Karpas-422 (cell line): ENCODE measurements around a stretch of chr2.

DNA sequence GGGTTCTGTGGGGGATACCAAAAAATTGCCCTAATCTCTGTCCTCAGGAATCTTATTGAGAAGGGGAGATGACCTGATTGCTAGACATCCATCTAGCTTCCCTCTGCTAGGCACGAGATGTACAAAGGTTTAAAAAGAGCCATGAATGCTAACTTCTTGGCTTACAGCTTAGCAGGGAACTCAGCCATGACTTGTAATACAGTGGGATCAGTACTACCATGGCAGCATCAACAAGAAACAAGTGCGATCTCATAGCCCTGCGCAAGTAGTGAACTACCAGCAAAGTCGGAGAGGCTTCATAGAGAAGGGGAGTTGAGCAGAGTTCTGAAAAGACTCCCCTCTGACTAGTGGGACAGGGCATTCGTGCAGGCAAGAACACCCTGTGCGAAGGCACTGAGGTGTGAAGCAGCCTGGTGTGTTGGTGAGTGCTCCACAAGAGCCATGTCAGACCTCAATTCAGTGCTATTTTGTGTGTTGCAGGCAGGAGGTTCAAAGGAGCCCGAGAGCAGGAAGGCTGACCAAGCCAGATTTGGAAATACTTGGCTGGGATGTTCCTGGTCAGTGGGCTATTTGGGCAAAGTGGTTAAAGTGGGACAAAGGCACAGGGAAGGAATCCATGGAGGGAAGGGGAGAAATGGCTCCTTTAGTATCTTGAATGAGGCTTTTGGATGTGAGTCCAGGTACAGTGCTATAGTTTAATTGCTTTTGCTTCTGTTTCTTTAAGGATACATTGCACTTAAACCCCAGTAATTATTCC lies 130.1 kb downstream of the FMNL2 start:
- PRO-cap, result no peak
- RAMPAGE, long total RNA, result no peak

- PRO-cap, result no peak
- RAMPAGE, long total RNA, result no peak
Measured at GRCh38 chr2:152715620-152716304, 1.5 kb downstream of the PRPF40A start.

GRCh38 chr2:154427446-154427898 lies 271.0 kb upstream of the KCNJ3 start:
- PRO-cap, result no peak
- RAMPAGE, long total RNA, result no peak

DNA sequence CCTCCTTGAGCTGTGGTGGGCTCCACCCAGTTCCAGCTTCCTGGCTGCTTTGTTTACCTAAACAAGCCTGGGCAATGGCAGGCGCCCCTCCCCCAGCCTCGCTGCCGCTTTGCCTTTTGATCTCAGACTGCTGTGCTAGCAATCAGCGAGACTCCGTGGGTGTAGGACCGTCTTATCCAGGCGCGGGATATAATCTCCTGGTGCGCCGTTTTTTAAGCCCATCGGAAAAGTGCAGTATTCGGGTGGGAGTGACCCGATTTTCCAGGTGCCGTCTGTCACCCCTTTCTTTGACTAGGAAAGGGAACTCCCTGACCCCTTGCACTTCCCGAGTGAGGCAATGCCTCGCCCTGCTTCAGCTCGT lies 773.6 kb downstream of the KCNJ3 start:
- PRO-cap, result no peak
- RAMPAGE, long total RNA, result no peak

DNA sequence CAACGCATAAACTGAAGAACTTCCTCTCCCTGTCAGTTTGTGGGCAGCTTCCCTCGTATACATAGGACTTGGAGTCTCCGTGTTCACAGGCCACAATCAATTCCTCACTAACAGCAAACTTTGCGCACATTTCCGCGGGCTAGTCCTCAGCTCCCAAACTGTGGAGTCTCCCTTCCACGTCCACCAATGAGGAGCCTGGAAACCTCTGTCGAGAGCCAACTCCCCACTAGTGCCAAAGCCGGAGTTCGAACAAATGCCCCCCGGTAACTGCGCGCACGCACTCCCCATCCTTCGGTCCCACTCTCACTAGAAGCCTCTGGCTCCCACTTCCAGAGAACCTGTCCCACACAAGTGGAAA lies 486 bp downstream of the NR4A2 start:
- PRO-cap, result no peak
- RAMPAGE, long total RNA, result no peak

DNA sequence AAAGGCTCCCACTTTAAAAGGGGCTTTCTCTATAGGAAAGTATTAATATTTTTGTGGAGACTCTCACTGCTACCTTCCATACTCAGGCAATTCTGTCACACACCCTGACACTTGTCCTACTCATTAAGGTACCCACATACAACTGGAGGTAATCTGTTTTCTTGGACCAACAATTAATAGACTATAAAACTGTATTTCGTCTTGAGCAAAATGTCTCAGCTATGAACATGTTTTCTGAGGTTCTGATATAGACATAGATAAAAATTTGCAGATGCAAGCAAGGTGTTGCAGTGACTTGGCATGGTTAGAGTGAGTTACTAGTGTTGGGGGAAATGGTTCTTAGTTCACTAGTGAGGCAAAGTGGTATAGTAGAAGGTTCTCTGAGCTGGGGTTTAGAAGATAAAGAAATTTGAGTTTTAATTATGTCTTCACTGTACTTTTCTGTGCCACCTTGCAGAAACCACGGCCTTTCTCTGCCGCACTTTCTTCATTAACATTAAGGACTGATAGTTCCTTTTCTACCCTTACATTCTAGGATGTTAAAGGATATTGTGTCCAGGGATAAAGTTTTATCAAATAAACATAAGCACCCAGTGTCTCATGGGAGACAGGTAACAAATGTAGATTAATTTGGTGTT lies 10.8 kb upstream of the NR4A2 start:
- PRO-cap, result no peak
- RAMPAGE, long total RNA, result no peak

DNA sequence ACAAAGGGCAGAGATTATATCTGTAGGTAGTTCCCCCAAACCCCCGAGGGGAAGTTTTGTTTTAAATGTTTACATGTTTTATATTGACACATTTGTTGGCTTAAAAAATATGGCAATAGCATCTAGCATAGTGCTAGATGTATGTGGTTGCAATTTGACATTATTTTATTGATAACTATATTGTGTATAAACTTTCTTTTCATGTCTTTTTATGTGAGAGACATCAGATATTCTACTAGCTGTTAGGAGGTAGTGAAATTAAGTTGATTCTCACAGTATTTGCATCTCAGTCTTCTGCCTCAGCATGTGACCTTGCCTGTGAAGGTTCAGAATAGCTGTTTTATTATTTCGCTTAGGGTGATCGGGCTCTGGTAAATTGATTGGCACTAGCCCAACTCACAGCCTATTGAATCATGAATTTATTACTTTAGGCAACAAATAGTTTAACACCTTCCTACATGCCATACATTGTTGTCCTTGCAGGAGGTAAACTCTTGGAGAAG lies 101.8 kb downstream of the GPD2 start:
- PRO-cap, result no peak
- RAMPAGE, long total RNA, result no peak

GRCh38 chr2:157056121-157056687 lies 201.3 kb upstream of the GALNT5 start:
- PRO-cap, result no peak
- RAMPAGE, long total RNA, result no peak

- PRO-cap, result no peak
- RAMPAGE, long total RNA, result no peak
Measured at GRCh38 chr2:157246828-157247291, 10.6 kb upstream of the GALNT5 start.

GRCh38 chr2:157469294-157470102 lies 25.6 kb upstream of the CYTIP start:
- PRO-cap, result no peak
- RAMPAGE, long total RNA, result no peak

GRCh38 chr2:157831192-157831619 lies 44.9 kb downstream of the ACVR1 start:
- PRO-cap, result no peak
- RAMPAGE, long total RNA, result no peak

DNA sequence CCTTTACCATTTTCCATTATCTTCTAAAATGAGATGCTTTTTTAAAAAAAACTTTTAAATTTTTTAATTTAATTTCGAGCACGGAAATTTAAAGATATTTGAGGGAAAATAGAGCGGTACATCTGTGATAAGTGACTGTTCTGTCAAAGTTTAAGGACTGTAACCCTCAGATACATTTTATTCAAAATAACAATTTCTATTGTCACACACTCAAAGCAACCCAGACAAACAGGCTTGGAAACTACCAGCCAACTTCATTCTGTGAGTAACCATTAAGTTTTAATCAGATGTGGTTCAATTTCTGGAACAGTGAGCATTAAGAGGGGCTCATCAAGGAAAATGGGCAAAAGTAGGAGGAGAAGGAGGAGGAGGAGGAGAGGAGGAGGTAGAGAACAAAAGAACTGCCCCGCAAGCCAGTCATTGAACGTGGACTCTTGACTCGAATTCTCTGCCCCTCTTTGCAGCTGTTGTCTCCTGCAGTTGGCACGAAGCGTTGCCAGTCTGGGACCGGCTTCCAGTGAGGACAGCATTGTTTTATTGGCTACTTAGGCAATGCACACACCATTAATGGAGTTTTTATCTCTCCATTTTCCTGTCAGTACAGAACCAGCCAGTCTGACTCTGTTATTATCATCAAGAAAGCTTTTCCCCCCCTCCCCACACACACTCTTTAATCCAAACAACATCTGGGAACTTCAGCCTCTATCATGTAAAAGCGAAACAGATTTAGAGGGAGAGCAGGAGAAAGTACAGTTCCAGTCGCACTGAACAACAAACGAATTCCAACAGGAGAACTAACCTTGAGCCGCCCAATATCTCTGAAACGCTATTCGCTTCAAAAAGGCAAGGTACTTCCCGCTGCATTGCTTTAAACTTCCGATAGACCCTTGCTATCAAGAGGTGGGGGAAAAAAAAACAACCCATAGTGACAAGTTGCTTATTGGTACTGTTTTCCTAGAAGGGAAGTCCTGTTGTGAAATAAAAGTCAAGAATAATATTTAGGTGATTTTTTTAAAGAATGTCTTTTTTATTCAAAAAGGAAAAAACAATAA lies 38.4 kb downstream of the ACVR1 start:
- PRO-cap, result no peak
- RAMPAGE, long total RNA, result no peak

- PRO-cap, result no peak
- RAMPAGE, long total RNA, result no peak
Measured at GRCh38 chr2:157873812-157874582, 2.1 kb downstream of the ACVR1 start.

- PRO-cap, result no peak
- RAMPAGE, long total RNA, result no peak
Measured at GRCh38 chr2:157899015-157899818, 23.1 kb upstream of the ACVR1 start.

- PRO-cap, result no peak
- RAMPAGE, long total RNA, result no peak
Measured at GRCh38 chr2:158459189-158460126, 2.7 kb downstream of the PKP4 start.

DNA sequence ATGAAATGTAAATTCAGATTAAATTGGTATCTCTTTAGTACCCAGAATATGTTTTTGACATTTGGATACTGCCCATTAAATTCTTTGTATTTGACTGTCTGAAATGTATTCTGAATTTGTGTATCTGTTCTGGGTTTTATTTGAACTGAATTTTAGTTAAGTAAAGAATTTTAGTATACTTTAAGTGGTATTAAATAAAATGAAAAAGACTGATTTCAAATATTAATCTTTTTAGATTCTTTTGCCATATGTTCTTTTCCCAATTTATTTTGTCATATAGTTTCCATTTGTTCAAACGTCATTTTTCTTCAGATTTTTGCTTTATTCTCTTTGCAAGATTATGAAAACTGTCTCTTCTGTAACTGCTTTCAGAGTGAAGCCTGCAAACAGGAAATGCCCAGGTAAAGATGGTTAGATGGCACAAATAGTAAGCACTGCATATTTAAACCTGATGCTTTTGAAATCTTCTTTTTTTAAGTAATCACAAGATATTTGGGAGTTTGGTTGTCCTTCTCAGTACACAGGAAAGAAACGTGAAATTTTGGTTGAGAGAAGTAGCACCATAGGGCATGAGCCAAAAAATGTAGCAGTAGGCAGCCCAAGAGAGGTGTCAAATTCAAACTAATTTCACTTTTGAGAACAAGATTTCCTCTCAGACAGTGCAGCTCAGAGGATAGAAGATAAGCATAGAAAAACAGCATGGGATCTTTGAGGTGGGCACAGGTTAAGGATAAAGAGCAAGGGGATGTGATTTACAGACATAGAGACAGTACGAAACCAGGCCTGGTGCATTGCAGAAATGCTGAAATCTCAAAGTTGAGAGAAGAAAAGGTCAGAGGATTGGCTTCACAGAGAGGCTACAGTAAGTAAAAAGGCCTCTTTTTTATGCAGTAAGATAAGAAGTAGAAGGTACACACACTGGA lies 89.5 kb downstream of the PKP4 start:
- PRO-cap, result no peak
- RAMPAGE, long total RNA, result no peak

DNA sequence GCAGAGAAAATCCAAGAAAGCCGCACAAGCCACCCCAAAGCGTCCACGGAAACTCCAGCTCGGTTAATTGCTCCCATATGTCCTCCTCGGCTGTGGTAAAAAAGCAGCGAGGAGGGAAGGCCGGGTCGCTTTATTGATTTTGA lies 424 bp upstream of the TANC1 start:
- PRO-cap, result no peak
- RAMPAGE, long total RNA, result no peak

- PRO-cap, result no peak
- RAMPAGE, long total RNA, result no peak
Measured at GRCh38 chr2:159003469-159003983, 35.1 kb downstream of the TANC1 start.

- PRO-cap, result no peak
- RAMPAGE, long total RNA, result no peak
Measured at GRCh38 chr2:159125054-159125539, 156.7 kb downstream of the TANC1 start.

DNA sequence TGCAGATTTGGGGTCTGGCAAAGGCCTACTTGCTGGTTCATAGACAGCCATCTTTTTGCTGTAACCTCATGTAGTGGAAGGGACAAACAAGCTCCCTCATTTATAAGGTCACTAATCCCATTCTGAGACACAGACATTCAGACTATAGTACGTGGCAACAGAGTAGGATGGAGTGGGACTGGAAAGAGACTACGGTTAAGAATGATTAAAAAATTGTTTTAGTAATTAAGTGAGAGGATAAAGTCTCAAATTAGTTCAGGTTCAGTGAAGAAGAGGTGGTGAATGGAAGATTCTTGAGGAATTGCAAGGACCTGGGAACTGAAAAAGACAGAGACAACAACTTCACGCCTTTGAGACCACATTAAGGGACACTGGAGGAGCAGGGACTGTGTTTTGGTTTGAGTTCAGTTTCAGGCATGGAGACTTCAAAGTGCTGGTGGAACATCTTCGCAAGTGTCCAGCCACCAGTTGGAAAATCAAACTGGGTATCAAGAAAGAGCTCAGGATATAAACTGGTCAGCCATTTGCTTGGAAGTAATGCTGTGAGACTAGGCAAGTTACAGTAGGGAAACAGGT lies 145.2 kb downstream of the WDSUB1 start:
- PRO-cap, result no peak
- RAMPAGE, long total RNA, result no peak